ENCODE measurements around the gene NDUFB1.

GRCh38 chr14:90397283-90398310 lies 768 bp downstream of the CALM1 start:
- PRO-cap: bidirectional peak, plus-strand start at chr14:90397735, minus-strand start at chr14:90398031

DNA sequence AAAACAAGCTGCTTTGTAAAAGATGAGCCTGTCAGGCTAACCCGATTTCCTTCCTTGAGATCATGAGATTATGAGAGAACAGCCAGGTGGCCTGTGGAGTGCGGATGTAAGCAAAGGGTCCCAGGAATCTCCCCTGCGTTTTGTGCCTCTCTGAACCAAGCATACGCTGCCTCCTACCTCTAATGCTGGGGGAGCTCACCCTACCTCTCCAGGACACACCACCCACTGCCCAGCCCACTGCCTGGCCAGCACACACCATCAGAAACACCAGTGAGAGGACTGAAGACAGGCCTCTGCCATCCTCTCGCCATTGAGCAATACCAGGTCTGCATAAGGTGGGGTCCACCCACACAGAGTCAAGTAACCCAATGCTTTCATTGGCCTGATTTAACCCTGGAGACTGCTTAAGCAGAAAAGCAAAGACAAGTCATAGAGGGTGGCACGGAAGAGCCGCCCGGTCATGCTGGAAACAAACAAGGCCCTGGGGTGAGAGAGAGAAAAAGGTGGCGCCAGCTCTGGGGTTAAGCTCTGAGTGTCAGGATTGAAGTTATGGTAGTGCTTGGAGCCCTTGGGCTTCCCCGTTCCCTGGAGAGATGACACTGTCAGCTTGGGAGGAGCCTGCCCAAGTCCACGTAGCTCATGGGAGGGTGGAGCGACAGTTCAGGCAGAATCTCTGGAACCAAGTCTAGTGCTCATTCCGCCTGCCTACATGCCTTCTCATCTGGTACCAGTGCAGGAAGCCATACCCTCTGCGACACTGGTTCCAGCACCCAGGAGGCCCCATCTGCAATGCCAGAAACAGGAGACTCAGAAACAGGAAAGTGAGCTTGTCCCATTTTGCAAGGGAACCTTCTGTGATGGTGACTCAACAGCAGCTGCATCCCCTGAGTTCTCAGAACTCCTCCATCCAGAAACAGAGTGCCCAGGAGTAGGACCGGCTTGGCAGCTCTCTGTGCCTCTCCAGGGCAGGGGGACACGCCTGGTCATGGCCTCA lies 46.7 kb downstream of the CALM1 start:
- PRO-cap: no peak

- PRO-cap: bidirectional peak, plus-strand start at chr14:90512245, minus-strand start at chr14:90512223
Observed at GRCh38 chr14:90511889-90512481, 115.2 kb downstream of the CALM1 start.

- PRO-cap: no peak
Observed at GRCh38 chr14:90642124-90643069, 173.8 kb downstream of the TTC7B start.

DNA sequence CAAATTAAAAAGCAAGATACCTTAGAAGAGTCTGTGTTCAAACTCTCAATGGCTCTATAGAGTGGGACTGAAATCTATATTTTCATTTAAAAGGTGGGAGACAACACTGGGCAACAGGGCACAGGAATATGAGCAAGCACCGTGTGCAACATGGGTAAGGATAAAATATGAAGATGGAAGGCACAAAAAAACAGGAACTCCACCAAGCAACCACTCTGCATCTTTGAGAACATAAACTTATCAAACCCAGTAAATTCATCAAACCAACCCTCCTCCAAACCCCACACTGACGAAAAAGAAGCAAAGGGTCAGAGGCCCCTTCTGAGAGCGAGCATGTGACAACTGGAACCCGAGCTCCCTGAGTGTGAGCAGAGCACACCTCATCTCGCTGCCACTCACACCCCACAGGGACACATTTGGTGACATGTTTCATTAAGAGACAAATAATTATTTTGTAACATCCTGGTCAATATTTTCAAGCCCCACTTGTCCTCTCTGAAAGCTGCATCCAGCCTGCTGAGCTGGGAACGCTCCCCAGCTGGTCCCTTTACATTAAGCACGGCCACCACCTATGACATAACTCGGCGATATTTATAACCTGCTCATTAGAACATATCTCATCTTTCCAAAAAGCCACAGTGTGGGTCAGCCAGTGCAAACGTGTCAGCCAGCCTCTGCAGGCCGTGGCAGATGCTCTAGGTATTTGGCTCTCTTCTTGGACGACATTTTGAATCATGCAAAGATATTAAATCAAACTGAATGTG lies 120.2 kb downstream of the TTC7B start:
- PRO-cap: no peak

GRCh38 chr14:90739349-90739764 lies 76.9 kb downstream of the TTC7B start:
- PRO-cap: no peak

GRCh38 chr14:90788000-90788494 lies 28.2 kb downstream of the TTC7B start:
- PRO-cap: no peak

GRCh38 chr14:90969679-90970362 lies 90.6 kb downstream of the RPS6KA5 start:
- PRO-cap: no peak

DNA sequence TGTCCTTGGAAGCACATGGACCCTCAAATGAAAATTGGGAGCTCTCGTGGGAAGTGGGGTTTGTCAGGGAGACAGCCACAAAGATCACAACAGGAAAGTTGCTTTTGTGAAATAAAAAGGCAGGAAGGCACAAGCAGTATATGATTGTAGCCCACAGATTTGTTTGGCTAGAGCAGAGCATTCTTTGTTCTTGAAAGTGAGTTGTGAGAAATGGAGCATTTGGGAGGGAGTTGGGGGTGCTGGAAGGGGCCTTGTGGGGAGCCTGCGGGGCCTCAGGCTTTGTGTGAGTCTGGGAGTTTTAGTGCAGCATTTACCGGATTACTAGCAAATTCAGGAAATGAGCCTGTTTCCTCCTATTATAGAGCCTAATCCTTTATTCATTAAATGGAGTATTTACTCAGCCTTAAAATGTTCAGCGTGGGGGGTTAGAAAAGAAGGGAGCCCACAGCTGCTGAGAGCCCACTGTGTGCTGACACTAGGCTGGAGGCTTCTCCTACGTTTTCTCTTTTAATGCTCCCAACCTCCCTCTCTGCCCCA lies 30.9 kb downstream of the DGLUCY start:
- PRO-cap: no peak

- PRO-cap: no peak
Observed at GRCh38 chr14:91149377-91150186, 35.7 kb downstream of the DGLUCY start.

GRCh38 chr14:91156186-91156707 lies 42.4 kb downstream of the DGLUCY start:
- PRO-cap: no peak

DNA sequence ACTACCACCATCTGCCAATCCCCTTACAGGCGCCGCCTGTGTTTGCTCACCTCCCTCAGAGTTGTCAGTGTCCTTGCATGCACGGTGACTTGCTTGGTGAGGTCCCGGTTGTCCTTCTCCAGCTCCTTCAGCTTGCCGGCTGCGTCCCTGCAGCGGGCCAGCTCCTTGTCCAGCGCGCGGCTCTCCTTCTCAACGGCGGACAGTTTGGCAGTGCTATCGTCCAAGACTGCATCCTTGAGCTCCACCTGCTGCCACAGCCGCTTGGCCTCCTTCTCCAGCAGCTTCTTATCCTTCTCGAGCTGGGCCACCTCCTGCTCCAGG lies 68.5 kb upstream of the GPR68 start:
- PRO-cap: no peak

DNA sequence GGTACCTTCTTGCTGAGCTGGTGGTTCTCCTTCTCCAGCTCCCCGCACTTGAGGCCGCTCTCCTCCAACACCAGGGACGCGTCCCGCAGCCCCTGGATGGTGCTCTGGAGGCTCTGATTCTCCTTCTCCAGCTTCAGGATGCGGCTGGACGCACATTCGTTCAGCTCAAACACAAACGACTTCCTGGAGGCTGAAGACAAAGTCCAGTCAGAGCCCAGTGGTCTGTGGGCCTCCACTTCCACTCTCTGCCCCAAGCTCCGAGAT lies 76.5 kb upstream of the GPR68 start:
- PRO-cap: no peak

GRCh38 chr14:91418434-91419515 lies 1.2 kb upstream of the CCDC88C start:
- PRO-cap: no peak

DNA sequence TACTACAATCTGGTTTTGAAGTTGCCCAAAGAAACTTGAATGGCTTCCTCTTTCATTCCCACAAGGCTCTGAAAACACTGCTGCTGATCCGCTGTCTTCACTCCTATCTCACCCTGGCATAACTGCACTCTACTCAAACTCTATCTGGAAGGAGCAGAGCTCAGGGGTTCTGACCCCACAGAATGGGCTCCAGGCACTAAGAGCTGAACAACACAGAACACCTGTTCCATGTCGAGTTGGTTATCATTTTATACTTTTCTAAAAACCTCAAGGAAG lies 70.2 kb upstream of the PPP4R3A start:
- PRO-cap: no peak

DNA sequence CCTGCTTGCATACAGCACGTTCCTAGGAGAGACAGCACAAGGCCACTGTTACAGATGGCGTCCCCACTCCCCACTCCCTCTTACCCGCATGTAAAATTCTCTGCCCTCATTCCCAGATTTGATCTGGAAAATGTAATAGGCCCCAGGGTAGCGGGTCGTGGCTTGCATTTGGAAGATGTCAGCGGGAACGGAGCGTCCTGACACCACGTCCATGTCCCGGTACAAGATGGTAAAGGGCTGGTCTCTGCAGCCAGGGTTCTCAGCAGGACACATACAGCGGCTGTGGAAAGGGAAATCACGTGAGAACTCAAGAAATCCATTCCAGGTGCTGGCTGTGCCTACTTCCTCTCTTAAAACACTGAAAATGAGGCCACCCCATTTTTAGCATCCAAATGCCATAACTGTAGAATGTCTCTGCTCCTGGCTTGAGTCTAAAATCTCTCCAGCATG lies 10.1 kb upstream of the TC2N start:
- PRO-cap: no peak

- PRO-cap: bidirectional peak, plus-strand start at chr14:92105947, minus-strand start at chr14:92105954; bidirectional peak, plus-strand start at chr14:92106322, minus-strand start at chr14:92106278
Observed at GRCh38 chr14:92105753-92106479, 466 bp downstream of the ATXN3 start.

- PRO-cap: bidirectional peak, plus-strand start at chr14:92121366, minus-strand start at chr14:92121264; bidirectional peak, plus-strand start at chr14:92121985, minus-strand start at chr14:92121706
Observed at GRCh38 chr14:92120889-92121767, at the start of gene NDUFB1. Gene NDUFB1 (minus strand): TSS chr14:92121706.

DNA sequence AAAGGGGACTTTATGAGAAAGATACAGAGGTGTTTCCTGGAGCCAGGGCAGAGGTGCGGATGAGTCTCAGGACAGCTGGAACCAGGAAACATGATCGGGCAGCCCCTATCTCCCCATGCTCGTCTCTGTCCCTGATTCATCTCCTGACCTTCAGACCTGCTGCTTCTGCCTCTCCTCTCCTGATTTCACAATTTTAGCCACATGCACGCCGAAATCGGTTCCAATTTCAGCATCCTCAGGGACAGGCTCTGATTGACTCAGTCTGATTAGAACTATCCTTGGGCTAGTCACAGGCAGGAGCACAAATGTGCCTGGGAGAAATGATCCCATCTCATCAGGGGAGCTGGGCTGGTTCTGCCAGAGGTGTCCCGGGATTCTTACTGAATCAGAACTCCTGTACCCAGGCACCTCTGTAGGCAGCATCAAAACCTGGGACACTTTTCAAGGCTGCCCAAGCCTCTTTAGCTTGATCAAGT lies 40.0 kb upstream of the RIN3 start:
- PRO-cap: no peak

- PRO-cap: no peak
Observed at GRCh38 chr14:92475814-92476145, 37.8 kb upstream of the RIN3 start.